ENCODE results near the genes TRPV6, TRPV5 and ZNF746.

- PRO-cap: no peak
- RRBS, 2 experiments: 50 to 66% methylated on average over 3 of the region's 15 CpGs
These were observed at the start of gene TRPV6 for GRCh38 chr7:142885414-142886173. Gene TRPV6, minus strand, starts transcription at chr7:142885745.

- PRO-cap: no peak
- RRBS, 2 experiments: no CpG with 5 or more reads among the region's 3 CpGs
These were observed at the start of gene TRPV5 for GRCh38 chr7:142933659-142933983. Gene TRPV5, minus strand, starts transcription at chr7:142933746.

DNA sequence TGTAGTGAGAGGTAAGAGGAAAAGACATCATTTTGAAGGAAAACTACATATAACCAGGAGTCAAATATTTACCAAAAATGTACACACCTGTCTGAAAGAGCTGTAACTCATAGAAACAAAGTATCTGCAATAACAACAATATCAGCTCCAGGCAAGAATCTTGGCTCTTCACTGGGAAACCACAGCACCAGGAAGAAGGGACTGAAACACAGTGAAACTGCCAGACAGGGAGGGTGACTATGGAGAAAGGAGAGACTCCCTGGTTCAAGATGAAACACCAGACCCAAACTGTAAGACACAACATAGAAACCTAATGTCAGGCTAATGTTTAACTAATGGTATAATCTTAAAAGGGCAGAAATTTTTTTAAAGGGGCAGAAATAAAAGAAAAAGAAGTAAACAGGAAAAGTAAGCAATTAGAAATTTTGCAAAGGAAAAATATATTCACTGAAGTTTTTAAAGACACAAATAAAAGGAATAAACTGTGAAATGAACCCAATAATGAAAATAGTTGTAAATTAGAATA is 11.5 kb upstream of the TAS2R39 start:
- PRO-cap: no peak

DNA sequence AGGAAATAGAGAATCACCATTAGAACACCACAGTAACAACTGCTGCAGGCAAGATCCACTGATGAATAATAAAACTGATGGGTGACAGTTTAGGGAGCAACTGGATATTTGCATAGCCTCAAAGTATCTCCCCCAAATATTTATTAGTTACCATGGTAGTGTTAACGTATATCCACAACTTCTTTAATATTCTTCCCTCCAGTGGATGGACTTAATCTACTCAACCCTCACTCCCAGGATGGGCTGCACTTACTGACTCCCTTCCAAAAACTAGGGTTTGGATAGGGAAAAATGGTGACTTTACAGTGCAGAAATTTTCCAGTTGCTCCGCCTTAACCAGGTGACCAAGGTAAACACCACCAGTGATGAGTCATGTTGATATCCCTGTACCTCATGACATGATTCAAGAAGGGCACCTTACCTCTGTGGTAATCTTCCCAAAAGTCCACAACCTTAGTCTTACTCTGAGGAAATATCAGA is 3.6 kb upstream of the GSTK1 start:
- PRO-cap: no peak
- RRBS, 2 experiments: no CpG with 5 or more reads among the region's 2 CpGs

DNA sequence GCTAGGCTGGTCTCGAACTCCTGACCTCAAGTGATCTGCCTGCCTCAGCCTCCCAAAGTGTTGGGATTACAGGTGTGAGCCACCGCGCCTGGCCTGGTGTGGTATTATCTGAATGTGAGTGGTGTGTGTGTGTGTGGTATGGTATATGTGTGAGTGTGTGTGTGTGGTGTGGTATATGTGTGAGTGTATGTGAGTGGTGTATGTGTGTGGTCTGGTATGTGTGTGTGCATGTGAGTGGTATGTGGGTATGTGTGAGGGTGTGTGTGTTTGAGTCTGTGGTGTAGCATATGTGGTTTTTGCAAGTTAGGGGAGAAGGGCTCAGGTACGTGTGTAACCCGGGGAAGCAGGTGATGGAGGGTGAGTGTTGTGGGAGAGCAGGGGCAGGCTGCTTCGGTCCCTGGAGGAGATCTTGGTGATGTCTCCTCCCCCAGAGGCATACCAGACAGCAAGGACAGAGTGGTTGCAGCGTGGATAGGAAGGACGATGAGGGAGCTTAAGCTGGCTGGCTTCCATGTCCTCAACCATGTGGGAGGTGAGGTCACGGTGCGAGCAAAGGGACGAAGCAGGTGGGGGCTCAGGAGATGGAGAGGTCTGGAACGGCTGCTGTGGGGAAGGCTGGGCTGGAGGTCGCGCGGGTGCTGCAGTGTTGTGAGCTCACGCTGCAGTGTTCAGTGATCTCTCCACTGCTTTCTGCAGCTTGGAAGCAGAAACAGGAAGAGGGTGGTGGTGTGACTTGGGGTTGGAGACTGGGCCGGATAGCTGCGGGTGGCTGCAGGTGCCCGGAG is 4.9 kb downstream of the ZYX start:
- PRO-cap: no peak
- RRBS, 2 experiments: no CpG with 5 or more reads among the region's 19 CpGs

DNA sequence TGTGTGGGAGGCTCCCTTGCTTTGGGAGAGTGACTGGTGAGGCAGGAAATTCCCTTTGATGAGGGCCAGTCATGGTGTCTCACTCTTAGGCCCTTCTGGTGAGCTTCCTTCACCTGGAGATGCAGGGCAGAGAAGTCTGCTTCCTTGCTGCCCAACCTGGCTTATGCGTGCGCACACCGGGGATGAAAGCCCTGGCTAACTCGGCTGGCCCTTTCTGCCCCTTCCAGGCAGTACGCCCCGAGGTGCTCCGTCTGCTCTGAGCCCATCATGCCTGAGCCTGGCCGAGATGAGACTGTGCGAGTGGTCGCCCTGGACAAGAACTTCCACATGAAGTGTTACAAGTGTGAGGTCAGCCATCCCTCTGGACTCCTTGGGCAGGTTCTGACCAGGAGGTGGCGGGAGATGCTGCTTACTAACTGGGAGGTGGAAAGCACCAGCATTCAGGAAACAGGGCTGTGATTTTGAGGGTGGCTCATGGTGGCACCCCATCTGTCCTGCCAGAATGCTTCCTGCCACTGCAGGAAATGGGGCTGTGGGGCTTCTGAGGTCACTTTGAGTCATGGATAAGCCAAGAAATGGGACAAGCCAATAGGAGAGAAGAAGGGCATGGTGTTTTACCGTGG is 8.6 kb downstream of the ZYX start:
- PRO-cap: no peak
- RRBS, 2 experiments: no CpG with 5 or more reads among the region's 12 CpGs

GRCh38 chr7:143485003-143485406 is 7.3 kb downstream of the TAS2R41 start:
- PRO-cap: no peak
- RRBS, 2 experiments: no CpG with 5 or more reads among the region's 2 CpGs

DNA sequence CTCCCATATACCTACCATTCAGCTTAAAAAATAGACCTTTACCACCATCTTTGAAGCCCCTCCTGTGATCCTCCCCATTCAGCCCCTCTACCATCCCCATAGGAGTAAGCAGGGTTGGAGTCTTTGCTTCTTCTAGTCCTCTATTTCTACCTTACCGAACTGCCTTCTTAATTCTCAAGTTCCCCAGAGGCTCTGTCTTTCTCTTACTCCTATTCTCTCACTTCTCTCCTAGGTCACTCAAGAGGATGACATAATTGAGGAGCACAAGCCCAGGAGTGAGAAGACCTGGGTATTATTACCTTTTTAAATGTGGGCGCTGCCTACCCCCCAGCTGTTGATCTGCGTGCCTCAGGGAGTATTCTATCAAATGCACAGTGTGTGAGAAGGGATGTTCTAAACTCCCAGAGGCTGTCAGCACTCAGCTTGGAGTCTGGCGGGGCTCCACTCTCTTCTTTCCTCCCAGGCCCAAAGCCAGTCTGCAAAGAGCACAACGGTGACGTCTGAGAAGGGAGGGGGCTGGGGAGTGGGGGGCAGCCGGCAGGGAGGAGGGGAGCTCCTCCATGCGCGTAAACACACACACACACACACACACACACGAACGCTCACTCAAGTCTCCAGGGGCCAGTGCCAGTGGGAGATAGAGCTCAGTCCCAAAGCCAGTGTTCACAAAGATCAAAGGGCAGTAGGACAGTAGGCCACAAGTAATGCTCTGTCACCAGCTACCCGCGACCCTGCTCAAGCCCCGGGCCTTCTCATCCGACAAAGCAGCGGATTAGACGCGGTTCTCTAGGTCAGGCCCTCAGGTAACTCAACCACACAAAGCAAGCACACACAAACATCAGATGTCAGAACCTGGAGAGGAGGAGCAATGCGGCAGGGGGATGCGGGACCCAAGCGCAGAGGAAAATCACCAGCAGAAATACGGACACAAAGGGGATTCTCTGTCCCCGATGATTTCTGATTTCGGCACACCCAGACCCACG is 20.1 kb downstream of the TCAF1 start:
- PRO-cap: no peak
- RRBS, 2 experiments: no CpG with 5 or more reads among the region's 25 CpGs

DNA sequence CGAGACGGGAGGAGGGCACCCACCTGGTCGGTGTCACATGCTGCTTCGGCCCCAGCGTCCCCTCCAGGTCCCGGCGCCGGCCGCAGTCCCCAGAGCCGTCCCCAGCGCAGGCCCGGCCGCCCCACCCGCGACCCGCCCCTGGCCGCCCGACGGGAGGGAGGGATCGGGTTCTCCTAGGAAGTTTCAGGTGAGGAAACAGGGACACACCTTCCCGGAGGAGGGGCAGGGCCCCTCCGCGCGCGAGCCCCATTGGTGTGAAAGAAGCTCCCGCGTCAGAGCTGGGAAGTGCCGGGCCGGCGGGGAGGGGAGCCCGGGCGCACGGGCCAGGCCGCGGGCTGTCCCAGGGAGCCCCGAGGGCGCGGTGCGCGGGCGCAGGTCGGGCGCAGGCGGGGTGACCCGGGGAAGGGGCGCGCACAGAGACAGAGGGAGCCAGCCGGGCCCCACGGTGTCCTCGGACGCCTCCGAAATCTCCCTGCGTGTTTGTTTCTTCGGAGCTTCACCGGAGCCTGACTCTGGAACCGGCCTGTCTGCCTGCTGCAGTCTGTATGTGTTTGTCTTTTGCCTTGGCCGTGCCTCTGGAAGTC is 18.0 kb upstream of the OR2A1 start:
- PRO-cap: no peak
- RRBS, 2 experiments: no CpG with 5 or more reads among the region's 57 CpGs

DNA sequence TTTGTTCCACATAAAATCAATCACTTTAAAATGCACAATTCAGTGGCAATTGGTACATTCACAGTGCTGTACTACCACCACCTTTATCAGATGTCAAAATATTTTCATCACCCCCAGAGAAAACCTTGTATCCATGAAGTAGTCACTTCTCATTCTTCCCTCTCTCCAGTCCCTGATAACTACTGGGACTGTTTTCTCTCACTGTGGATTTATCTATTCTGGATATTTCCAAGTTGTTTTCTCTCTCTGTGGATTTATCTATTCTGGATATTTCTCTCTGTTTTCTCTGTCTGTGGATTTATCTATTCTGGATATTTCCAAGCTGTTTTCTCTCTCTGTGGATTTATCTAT is 435.4 kb upstream of the CNTNAP2 start:
- PRO-cap: no peak

GRCh38 chr7:145845243-145846008 is 271.2 kb upstream of the CNTNAP2 start:
- PRO-cap: no peak
- RRBS, 2 experiments: no CpG with 5 or more reads among the region's 12 CpGs

DNA sequence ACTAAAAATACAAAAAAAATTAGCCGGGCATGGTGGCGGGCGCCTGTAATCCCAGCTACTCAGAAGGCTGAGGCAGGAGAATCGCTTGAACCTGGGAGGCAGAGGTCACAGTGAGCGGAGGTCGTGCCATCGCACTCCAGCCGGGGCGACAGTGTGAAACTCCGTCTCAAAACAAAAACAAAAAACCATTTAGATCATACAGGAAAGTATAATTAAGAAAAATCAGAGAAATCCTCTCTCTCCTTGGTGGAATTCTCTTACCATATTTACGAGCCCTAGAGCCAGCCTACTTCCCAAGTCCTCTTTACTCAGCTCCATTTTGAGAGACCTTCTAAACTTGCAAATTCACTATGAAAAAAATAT is 12.8 kb upstream of the EZH2 start:
- PRO-cap: no peak
- RRBS, 2 experiments: no CpG with 5 or more reads among the region's 11 CpGs

DNA sequence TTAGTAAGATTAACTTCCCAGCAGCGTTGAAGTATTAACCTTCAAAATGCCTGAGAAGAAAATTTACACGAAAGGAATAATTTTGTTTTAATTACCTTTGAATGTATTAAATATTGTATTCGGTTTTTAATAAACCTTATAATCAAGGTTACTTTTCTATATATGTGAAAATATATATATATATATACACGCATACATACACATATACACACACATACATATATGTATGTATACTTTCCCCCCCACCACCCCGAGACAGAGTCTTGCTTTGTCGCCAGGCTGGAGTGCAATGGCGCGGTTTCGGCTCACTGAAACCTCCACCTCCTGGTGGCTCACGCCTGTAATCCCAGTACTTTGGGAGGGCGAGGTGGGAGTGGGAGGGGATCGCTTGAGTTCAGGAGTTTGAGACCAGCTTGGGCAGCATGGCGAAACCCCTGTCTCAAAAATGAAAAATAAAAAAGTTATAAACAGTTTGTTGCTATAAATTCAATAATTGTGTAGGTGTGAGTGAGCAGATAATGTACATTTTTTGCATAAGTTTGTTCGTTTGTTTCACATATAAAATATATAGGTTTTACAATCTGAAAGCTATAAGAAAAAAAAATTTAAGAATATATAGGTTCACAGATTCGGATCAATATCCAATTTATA is 57.8 kb upstream of the EZH2 start:
- PRO-cap: bidirectional peak, plus-strand start at position 402 of the sequence, minus-strand start at position 291 of the sequence
- RRBS, 2 experiments: no CpG with 5 or more reads among the region's 15 CpGs

- PRO-cap: unidirectional peak, minus-strand start at chr7:148988094
- RRBS, 2 experiments: no CpG with 5 or more reads among the region's 4 CpGs
These were observed 40.4 kb downstream of the PDIA4 start for GRCh38 chr7:148988000-148988301.

GRCh38 chr7:149003490-149004408 is 24.6 kb downstream of the PDIA4 start:
- PRO-cap: no peak
- RRBS, 2 experiments: no CpG with 5 or more reads among the region's 28 CpGs

- PRO-cap: no peak
- RRBS, 2 experiments: 91 to 96% methylated on average over 10 of the region's 42 CpGs
These were observed 18.8 kb downstream of the ZNF786 start for GRCh38 chr7:149071629-149072278.

- PRO-cap: no peak
- RRBS, 2 experiments: no CpG with 5 or more reads among the region's 6 CpGs
These were observed 2.3 kb downstream of the ZNF282 start for GRCh38 chr7:149197633-149198048.

DNA sequence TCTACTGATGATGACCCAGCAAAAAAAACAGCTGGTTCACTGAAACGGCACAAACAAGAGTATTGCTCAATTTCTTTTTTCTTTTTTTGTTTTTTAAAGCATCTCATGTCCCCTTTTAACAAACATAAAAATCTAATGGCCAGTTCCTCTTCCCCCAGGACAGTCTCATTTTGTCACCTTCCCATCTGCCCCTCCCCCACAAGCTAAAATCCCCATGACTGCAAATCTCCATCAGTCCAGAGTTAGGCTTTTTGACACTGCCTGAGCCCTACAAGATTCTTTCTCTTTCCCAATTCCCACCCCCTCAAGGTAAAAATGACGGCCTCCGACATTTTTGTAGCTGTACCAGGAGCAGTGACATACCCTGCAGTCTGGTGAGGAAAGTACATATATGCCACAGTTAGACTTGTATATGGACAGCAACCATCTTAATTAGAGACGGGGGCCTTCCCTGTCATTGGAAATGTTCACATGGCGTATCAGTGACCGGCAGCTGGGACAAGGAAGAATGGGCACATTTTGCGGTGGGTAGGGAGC is 2.6 kb downstream of the ZNF746 start:
- PRO-cap: unidirectional peak, minus-strand start at position 308 of the sequence
- RRBS, 2 experiments: no CpG with 5 or more reads among the region's 7 CpGs

DNA sequence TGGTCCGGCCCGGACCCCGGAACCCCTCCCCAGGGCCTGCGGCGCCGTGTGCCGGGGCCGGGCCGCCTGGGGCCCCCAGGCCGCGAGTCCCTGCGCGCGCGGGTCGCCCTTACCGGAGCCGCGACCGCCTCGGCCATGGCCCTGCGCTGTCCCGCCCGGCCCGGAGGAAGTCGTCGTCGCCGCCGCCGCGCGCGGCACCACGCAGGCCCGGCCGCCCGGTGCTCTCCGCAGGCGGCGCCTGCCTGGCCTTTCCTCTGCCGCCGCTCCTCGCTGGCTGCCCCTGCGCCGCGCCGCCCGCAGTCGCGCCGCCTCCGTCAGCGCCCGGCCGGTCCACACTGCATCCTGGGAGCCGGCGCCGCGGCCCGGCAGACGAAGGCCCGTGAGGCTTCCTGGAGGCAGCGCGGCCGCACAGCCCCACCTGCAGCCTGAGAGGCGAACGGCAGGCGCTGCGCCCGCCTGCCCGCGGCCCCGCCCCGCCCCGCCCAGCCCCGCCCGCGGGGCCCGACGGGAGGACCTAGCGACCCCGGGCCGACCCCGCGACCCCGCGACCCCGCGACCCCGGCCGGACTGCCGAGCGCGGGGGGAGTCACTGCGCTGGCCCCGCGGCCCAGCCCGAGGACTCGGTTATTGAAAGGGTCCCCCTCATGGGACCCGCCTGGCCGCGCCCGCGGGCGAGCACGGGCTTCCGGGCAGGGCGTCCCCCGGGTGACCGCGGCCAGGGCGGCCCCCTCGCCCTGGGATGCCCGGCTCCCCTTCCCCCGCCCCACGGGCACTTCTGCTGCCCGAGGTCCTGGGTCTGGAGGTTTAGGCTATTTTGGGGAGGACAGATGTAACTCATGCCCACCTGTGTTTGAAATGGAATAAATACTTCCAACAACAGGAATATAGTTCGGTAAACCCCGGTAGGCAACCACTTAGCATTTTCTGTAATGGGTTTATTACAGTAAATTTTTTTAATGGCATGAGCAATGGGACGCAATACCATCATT is at the start of gene ZNF746:
TSS of gene ZNF746 (minus strand) at position 410 of the 989 bp plus-strand sequence.
- PRO-cap: bidirectional peak, plus-strand start at position 485 of the sequence, minus-strand start at position 337 of the sequence
- RRBS, 2 experiments: 1 to 2% methylated on average over 46 to 63 of the region's 121 CpGs

- PRO-cap: no peak
- RRBS, 2 experiments: no CpG with 5 or more reads among the region's 10 CpGs
These were observed 102.0 kb upstream of the ZNF746 start for GRCh38 chr7:149599351-149600173.

Measured in HEK293 (cell line).